Kidney epithelial cell (primary cell): ENCODE measurements around a stretch of chr1.

- RAMPAGE, long total RNA: no peak
- RRBS: no CpG with 5 or more reads among the region's 1 CpG
These were observed 532.3 kb downstream of the MATN1 start for GRCh38 chr1:30191161-30191401.

DNA sequence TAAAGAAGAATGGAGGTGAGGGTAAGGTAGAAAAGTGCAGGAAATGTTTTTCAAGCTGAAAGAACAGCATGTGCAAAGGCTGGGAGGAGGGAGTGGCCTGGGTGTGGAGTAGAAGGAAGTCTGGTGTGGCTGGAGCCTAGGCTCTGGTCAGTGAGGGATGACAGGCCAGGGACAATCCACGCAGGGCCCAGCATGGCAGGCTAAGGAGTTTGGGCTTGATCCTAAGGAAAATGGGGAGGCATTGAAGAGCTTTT is 45.9 kb downstream of the MATN1 start:
- RAMPAGE, long total RNA: no peak
- RRBS: no CpG with 5 or more reads among the region's 1 CpG

GRCh38 chr1:30731512-30732205 is 8.3 kb upstream of the MATN1 start:
- RAMPAGE, long total RNA: no peak
- RRBS: no CpG with 5 or more reads among the region's 12 CpGs

DNA sequence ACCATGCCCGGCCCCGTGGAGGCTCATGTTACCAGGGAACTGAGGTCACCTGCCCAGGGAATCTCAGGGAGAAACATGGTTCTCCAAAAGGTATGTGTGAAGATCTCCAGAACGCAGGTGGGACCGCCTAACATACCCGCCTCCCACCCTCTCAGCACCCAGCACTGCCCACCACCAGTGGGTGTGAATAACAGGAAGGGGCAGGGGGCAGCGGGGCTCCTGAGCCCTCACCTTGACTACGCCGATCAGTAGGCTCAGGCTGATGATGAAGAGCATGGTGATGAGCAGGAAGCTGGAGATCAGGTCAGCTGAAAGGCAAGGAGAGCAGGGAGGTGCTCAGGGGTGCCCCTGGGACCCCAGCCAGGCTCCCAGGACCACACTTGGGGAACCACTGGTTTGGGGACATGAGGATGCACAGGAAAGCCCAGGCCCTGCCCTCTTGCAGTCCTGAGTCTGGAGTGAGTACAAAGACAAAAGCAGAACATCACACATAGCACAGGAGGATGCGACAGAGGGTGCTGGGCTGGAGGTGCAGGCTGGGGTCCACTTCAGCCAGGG is 16.1 kb downstream of the LAPTM5 start:
- RAMPAGE, long total RNA: no peak
- RRBS: no CpG with 5 or more reads among the region's 9 CpGs

- RAMPAGE, long total RNA: no peak
- RRBS: no CpG with 5 or more reads among the region's 22 CpGs
These were observed 4.0 kb downstream of the LAPTM5 start for GRCh38 chr1:30753266-30754334.

DNA sequence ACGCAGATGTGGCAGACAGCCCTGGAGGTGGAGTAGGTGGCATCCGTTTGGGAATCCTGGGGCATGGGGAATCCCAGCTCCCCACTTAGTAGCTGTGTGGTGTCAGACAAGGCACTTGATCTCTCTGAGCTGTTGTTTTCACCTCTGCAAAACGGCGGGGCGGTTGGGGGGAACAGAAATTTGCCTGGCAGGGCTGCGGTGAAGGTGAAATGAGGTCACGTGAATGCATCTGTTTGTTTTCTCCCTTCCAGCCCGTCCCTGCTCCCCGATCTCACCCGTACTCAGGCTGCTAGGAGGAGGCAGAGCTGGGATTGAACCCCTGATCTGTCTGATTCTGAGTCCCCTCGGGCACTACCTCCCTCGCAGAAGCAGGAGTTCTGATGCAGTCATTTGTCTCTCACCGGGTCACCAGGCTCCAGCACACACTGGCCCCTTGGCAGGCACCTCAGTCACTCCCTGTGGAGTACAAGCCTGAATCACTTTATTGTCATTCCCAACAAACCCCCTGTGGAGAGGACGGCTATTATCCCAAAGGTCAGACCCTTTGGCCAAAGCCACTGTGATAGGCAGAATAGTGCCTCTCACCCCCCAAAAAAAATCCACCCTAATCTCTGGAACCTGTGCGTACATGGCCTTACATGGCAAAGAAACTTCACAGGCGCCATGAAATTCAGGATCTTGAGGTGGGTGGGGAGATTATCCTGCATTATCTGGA is 2.4 kb upstream of the LAPTM5 start:
- RAMPAGE, long total RNA: no peak
- RRBS: no CpG with 5 or more reads among the region's 16 CpGs

- RAMPAGE, long total RNA: no peak
- RRBS: no CpG with 5 or more reads among the region's 6 CpGs
These were observed 5.9 kb upstream of the LAPTM5 start for GRCh38 chr1:30763464-30763950.

- RAMPAGE, long total RNA: no peak
- RRBS: no CpG with 5 or more reads among the region's 3 CpGs
These were observed 22.7 kb upstream of the LAPTM5 start for GRCh38 chr1:30780337-30780621.

GRCh38 chr1:30816118-30816548 is 58.6 kb upstream of the LAPTM5 start:
- RAMPAGE, long total RNA: no peak
- RRBS: 5% methylated on average over 5 of the region's 12 CpGs

GRCh38 chr1:30879266-30879839 is 29.2 kb downstream of the SDC3 start:
- RAMPAGE, long total RNA: no peak
- RRBS: no CpG with 5 or more reads among the region's 4 CpGs

DNA sequence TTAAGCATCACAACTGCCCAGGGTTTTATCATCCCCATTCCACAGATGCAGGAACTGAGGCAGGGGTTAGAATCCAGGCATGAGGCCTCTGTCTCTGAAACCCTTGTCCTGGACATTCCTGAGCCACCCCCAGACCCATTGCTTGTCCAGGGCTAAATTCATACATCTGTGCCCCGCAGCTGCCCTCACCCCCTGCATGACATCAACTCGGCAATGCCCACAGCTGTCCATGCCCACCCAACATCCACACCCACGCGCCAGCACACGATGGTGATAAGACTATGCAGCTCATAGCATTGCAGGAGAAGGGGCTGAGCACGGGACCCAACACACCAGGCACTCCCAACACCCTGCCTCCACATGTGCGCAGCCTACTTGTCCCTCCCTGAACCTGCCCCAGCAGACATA is 26.8 kb downstream of the SDC3 start:
- RAMPAGE, long total RNA: no peak
- RRBS: no CpG with 5 or more reads among the region's 7 CpGs

DNA sequence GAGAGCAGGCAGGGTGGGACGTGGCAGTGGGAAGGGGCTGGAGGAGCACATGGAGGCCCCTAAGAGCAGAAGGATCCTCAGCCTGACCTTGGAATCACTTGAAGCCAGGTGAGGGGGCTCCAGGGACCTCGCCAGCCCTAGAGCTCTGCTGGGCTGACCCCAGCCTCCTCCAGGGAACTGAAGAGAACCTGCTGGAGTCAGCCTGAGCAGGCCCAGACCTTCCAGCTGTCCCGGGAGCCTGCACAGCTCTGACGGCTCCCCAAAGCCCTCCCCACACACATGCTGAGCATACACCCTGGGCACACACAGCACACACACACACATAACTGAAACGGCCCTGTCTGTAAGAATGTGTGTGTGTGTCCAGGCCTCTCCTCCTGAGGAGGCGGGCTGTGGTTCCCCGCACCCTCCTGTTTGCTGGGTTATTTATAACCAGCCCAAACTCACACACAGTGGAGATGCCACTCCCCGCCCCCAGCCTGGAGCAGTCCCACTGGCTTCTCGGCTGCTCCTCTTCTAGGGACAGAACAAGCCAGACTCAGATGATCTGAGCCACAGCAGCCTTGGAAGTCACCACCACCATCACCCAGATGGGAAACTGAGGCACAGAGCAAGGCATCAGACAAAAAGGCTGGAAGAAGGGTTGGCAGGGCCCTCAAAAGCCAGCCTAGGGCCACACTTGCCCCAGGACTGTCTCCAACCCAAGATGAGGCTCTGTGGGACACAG is 20.1 kb downstream of the SDC3 start:
- RAMPAGE, long total RNA: no peak
- RRBS: no CpG with 5 or more reads among the region's 9 CpGs

- RAMPAGE, long total RNA: no peak
- RRBS: no CpG with 5 or more reads among the region's 7 CpGs
These were observed 70.5 kb downstream of the PUM1 start for GRCh38 chr1:30994901-30995450.

DNA sequence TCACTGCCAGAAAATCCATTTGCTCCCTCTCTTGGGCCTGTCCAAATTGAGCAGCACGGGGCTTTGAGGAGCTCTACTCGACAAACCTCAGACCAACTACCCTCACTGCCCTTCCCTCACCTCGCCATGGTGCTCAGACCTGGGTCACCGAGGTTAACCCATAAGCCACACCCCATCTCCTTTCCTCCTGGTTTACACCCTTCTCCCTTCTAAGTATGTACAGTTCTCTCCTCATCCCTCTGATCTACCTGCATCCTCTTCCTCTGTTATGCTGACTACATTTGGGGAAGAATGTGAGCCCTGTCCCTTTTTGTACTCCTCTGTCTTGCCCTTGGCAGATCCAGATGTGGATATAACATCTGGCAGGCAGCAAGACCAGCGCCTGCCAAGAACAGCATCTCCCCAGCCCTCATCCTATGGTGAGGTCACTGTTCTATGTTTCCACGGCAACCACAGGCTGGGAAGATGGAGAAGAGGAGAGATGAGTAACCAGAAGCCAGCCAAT is 3.6 kb upstream of the FABP3 start:
- RAMPAGE, long total RNA: no peak
- RRBS: no CpG with 5 or more reads among the region's 6 CpGs

DNA sequence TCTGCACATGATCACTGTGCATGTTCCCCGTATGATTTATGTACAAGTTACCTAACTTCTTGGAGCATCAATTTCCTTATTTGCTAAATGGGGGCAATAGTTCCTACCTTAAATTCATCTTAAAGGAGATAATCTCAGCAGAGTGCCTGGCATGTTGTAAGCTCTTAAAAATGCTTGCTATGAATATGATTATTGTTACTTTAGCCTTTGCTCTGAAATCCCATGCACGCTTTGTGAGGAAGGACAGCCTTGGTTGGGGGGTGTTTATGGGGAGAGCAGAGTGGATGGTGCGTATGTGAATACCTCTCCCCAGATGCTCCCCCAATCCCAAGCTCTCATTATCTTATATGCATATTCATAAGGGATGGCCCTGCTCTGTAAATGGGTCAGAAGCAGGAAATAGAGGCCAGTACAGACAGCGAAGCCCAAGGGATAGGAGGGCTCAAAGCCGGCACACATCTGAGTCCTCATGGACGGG is 3.6 kb upstream of the SERINC2 start:
- RAMPAGE, long total RNA: no peak
- RRBS: no CpG with 5 or more reads among the region's 6 CpGs

- RAMPAGE, long total RNA: no peak
- RRBS: no CpG with 5 or more reads among the region's 10 CpGs
These were observed 1.7 kb downstream of the SERINC2 start for GRCh38 chr1:31414458-31415357.

- RAMPAGE, long total RNA: no peak
- RRBS: 78% methylated on average over 3 of the region's 13 CpGs
These were observed 9.8 kb downstream of the HCRTR1 start for GRCh38 chr1:31627100-31627943.

- RAMPAGE, long total RNA: no peak
- RRBS: no CpG with 5 or more reads among the region's 8 CpGs
These were observed 11.2 kb downstream of the COL16A1 start for GRCh38 chr1:31692638-31693085.

DNA sequence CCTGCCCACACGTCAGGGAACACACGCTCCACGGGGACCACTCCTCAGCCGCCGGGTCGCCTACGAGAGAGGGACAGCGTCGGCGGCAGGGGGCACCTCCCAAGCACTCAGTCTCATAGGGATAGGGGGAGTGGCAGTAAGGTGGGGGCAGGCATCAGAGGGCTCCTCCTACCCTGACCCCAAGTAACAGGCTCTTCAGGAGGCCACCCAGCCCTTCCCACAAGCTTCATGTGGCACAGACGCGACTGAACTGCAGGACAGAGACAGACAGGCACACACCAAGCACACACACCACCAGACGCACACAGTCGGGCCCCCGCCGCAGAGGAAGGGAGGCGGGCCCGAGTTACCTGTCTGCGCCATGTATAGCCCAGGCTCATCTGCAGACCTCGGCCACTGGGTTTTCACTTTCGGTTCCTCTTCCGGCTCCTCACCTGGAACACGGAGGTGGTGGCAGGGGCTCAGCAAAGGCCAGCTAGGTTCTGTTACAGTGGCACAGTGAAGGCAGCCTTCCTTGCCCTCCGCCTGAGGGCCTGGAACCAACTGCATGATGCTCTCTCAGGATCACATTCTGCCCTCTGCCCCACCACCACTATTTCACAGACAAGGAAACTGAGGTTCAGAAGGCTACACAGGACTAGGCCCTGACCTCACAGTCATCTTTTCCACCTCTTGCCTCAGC is 19.7 kb downstream of the ADGRB2 start:
- RAMPAGE, long total RNA: no peak
- RRBS: no CpG with 5 or more reads among the region's 24 CpGs

- RAMPAGE, long total RNA: no peak
- RRBS: no CpG with 5 or more reads among the region's 3 CpGs
These were observed 31.5 kb downstream of the PTP4A2 start for GRCh38 chr1:31906686-31907057.